Skin of body (tissue), 2 donors: ENCODE measurements around a stretch of chr5.

DNA sequence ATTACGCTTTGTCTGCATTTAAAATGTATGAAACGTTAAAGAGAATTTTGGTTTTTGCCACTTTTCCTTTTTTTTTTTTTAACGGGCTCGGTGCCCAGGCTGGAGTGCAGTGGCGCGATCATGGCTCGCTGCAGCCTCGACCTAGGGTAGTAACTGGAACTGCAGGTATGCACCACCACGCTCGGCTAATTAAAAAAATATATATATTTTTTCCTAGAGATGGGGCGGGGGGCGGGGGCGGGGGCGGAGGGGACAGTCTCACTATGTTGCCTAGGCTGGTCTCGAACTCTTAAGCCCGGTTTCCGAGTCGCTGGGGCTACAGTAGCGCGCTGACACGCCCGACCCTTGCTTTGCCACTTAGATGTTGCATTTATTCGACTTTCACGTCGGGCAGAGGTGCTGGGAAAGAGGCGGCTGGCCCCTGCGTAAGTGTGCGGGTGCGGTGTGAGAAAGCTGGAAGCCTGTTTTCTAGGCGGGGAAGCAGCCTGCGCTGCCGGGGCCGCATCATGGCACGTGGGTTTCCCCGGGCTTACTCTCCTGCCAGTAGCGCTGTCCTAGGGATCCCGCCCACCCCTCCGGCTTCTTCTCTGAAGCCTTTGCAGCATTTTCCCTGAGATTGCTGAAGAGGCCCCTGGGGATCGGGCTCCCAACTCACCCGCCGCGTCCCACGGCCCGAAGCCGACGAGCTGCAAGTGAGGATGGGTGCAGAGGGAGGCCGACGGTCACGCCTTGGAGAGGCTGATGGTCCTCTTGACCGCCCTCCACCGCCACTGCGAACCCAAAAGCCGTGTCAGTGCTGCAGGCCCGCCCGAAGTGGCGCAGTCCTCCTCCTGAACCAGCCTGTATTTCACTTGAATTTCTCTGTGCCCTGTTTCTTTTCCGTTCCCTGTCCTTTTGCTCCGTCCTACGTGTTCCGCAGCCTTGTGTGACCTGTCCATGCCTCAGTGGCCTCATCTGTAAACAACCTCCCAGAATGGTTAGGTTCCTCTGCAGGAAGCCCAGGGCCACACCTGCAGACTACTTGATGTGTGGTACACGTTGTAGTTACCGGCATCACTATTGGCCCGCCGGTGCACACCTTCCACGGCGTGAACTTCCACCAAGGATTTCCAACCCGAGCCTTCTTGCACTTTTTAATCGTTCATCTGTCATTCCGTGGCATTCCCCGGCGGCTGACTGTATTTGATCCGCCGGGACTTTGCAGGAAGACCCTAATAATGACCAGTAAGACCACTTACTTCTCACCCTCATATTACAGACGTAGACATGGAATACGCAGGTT, 5.8 kb upstream of the TRIM41 start:
- RAMPAGE, long total RNA: no peak